OVCAR3 (cell line): ENCODE data around the genes CSE1L and ZNFX1.

DNA sequence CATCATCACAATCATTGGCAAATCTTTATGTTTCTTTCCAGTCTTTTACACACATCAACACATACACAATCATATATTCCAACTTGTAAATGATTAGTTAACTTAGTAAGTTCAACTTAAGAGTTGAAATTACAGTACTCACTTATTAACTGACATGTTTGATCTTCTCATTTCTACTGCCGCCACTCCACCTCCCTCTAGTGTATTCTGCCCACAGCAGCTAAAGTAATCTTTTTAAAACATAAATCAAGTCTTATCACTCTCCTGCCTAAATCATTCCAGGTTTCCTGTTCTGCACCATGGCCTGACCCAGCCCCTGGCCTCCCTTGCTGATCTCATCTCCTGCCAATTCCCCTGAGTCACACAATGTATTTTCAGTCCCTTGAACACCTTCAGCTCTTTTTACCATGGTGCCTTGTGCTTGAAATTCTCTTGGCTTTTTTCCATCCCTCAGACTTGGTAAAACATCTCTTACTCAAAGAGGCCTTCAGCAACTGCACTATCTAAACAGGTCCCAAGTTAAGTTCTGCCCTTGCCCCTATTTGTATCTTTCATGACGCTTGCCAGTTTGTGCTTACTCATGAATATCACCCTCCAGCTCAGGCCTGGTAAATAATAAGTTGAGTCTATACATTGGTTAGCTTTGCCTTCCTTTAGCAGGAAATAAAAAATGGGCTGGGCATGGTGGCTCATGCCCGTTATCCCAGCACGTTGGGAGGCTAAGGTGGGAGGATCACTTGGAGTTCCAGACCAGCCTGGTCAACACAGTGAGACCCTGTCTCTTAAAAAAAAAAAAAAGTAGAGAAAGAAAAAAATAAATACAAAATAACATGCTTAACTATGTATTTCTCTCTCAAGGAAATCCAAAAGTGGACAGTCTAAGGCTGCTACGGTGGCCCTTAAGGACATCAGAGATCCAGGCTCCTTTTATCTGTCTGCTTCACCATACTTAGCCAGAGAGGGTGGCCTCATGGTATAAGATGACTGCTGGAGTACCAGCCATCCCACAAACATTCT is 62.1 kb downstream of the ARFGEF2 start:
- RRBS: no CpG with 5 or more reads among the region's 5 CpGs

DNA sequence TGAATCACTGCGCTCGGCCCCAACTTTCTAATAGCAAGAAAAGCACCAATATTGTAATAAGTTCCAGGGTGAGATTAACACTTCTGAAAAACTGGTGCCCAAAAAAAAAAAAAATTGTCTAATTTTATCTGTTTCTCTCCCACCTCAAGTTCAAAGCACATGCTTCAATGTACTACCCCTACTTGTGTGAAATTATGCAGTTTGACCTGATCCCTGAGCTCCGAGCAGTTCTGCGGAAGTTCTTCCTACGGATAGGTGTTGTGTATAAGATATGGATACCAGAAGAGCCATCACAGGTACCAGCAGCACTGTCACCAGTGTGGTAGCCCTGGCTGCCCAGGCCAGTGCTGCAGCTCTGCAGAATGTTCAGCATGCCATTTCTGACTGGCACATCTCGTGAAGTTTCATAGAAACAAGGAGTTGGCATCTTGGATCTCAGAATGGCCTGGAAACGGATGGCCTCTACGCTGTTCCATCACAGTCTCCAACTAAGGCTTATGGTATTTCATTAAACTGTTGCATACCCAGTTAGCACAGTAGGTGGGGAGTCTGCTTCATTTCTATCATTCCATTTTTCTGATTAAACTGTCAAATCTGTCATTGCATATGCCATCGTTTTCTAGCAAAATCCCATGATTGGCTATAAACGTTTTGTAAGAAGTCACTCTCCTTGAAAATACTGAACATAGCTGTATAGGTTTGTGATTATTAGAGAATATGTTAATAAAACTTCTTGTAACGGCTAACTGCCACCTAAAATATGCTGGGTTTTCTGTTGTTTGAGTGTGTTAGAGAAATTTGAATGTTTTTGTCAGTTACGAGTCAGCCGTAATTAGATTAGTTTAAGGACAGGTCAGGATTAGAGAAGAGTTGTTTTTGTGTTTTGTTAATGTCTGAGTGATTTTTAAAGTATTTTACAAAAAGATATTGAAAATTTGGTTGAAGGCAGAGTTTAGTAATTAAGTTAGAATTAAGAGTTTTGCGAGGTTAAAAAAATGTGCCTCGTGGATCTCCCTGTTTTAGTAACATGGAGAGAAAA is 12.9 kb upstream of the CSE1L start:
- RRBS: no CpG with 5 or more reads among the region's 15 CpGs

GRCh38 chr20:49045371-49046431 is at the start of gene CSE1L:
CSE1L (plus strand) TSS chr20:49046312.
- RRBS: no CpG with 5 or more reads among the region's 39 CpGs

DNA sequence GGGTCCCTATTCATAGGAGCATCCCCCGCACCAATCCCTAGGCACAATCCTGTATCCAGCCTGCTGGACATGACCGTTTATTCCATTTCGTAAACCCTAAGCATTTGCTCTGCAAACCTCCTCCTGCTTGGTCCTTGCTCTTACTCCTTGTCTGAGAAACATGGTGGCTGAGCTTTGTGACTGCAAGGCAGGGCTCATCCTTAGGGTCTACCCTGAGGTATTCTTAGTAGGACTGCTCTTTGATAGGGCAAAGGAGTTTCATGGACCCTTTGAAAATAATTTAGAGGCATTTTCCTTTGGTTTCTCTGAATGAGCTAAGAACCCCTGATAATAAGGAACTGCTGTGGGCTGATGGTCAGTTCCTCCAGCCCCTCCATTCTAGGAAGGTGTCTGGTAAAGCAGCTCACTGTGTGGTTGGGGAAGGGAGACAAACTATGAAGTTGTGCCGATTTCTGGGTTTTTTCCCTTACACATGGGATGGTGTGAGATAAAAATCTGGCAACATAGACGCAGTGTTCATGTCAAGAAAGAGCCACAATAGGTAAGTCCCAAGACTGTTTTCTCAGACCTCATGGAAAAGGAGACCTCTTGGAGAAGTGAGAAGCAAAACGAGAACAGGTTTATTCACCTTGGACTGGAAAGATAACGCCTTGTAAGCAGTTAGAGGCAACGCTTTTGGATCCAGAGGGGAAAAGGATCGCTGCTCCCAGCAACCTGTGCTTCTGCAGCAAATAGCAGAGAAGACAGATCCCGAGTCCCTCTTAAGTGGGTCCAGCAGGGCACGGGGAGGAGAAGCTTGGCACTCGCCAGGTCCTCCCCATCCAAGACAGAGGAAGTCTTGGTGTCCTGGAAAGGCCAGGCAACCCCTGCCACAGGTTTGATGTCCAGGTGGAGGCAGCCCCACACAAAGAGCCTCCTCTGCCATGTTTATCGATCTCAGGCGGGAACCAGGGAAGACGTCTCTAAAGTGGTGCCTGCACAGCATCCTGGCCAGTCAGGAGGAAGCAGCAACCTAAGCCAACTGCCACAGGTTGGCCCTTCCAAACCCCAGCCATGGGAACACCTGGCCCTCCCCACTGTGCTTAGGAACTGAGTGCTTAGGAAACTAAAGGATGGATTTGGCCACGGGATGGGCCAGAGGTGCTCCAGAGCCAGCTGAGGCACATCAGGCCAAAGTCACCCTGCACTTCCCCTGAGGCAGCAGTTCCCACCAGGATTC is 56.5 kb downstream of the CSE1L start:
- RRBS: no CpG with 5 or more reads among the region's 16 CpGs

- RRBS: no CpG with 5 or more reads among the region's 7 CpGs
Observed at GRCh38 chr20:49221298-49221680, 2.1 kb downstream of the DDX27 start.

- RRBS: no CpG with 5 or more reads among the region's 18 CpGs
Observed at GRCh38 chr20:49248805-49249630, 28.8 kb downstream of the ZNFX1 start.

DNA sequence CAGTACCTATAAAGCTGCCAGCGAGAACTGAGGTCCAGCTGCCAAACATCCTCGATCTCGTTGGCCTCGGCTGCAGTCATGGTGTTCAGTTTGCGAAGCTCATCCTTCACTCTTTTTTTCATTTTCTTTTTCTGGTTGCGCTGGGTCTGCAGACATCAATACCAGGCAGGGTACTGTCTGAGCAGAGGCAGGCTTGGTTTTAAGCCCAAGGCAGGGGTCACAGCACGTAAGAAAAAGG is 22.1 kb downstream of the ZNFX1 start:
- RRBS: no CpG with 5 or more reads among the region's 7 CpGs

- RRBS: 5% methylated on average over 48 of the region's 78 CpGs
Observed at GRCh38 chr20:49277837-49278535, at the start of gene ZNFX1. ZNFX1 (minus strand) TSS chr20:49278057.

DNA sequence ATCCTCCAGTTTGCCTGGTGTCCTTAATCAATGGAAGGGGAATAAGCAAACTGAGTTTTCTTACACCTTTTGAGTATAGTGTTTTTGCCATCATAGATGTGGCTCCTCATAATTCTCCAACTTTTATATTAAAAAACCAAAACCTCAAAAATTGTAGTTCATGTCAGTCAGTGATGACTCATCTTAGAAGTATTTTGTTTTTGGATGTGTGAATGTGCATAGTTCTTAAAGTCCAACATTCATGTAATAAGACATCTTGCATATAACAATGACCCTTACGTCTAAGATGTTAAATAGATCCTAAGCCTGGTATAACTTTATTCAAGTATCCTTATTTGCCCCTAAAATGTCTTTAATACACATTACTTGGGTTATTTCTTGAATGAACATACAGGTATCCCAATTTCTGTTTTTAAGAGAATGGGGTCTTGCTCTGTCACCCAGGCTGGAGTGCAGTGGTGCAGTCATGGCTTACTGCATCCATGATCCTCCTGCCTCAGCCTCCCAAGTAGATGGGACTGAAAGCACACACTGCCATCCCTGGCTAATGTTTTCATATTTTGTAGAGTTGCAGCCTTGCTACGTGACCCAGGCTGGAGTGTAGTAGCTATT is 10.3 kb upstream of the ZNFX1 start:
- RRBS: no CpG with 5 or more reads among the region's 2 CpGs

DNA sequence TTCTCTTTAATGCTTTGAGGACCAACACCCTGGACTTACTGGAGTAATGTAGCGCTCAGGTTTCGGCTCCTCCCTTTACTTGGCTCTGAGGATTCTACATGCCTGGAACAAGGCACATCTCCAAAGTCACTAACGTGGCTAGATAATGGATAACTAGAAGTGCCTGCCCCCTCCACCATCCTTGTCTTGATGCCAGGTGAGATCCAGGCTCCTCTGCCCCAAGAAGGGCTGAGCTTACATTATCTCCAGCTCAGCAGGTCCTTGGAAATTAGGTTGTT is 75.5 kb upstream of the ZNFX1 start:
- RRBS: no CpG with 5 or more reads among the region's 3 CpGs

GRCh38 chr20:49400262-49400891 is 82.1 kb downstream of the KCNB1 start:
- RRBS: no CpG with 5 or more reads among the region's 10 CpGs

DNA sequence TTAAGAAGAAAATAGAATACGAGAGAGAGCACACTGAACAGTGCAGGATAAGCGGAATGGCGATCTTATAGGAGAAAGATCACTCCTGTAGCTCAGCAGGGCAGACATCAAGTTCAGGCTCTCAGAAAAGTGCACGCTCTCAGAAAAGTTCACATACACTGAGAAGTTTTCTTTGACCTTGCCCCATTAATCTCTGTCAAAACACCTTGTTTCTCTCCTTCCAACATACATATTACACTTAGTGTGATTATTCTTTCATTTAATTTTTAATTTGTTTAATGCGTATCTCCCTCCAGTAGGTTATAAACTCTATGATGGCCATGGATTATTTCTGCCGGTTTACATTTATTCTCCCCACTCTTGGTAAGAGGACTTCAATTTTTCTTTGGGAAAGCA is 16.2 kb downstream of the KCNB1 start:
- RRBS: no CpG with 5 or more reads among the region's 6 CpGs

DNA sequence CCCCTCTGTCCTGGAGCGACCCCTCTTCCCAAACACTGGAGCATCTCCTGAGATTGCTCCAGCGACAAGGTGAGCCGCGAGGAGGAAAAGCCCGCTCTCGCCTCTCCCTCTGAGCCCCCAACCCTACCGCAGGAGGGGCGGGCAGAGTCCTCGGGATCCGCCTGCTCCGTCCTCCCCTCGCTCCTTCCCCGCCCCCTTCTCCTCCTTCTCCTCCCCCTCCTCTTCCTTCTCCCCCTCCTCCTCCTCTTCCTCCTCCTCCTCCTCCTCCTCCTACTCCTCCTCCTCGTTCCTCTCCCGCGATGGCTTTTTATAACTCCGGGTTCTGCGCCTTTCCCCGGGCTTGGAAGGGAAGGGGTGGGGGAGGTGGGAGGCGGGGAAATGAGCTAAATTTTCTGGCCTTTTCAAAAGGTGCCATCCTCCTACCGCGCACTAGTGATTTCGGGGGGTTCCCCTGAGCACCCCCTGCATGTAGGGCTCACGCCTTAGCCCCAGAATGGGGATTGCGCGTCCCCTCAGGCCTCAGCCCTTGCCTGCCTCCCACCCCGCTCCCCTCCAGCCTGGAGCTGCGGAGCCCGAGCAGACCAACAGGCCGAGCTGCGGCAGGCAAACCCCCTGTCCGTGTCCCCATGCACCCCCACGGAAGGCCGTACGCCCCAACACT is 940 bp upstream of the KCNB1 start:
- RRBS: no CpG with 5 or more reads among the region's 35 CpGs

GRCh38 chr20:49658497-49658890 is 55.2 kb downstream of the B4GALT5 start:
- RRBS: no CpG with 5 or more reads among the region's 2 CpGs

- RRBS: no CpG with 5 or more reads among the region's 6 CpGs
Observed at GRCh38 chr20:49700515-49701119, 13.1 kb downstream of the B4GALT5 start.

GRCh38 chr20:49794840-49795412 is 17.7 kb upstream of the SLC9A8 start:
- RRBS: no CpG with 5 or more reads among the region's 6 CpGs

GRCh38 chr20:49806704-49807050 is 6.0 kb upstream of the SLC9A8 start:
- RRBS: no CpG with 5 or more reads among the region's 3 CpGs

GRCh38 chr20:49895516-49895916 is 19.8 kb downstream of the SPATA2 start:
- RRBS: no CpG with 5 or more reads among the region's 5 CpGs

GRCh38 chr20:49899323-49900143 is 15.8 kb downstream of the SPATA2 start:
- RRBS: no CpG with 5 or more reads among the region's 10 CpGs

- RRBS: 13% methylated on average over 2 of the region's 34 CpGs
Observed at GRCh38 chr20:49936621-49937389, 608 bp downstream of the RNF114 start.